ENCODE measurements around the genes OR51A2, OR52A5, HBE1, OR51B6, CNGA4 and APBB1.

- PRO-cap = no peak
- RAMPAGE, long total RNA, 2 experiments = no peak in any of the 2 experiments
These were observed 93.8 kb upstream of the RRM1 start for GRCh38 chr11:4000668-4001269.

DNA sequence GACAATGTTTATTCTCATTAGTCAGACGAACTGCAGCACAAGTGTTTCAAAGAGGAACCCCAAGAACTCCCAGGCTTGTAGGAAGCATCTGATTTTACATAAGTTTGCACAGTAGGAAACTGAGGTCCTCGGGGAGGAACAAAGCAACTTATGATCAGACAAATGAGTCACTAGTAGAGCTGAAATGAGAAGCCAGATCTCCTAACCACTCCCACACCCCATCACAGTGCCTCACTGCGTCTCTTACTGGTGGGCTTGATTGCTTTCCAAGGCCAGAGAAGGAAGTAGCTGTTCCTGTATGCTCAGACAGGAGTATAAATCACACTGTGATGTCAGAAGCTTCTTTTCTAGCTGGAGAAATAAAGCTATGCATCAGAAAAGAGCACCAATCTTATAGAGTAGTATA lies 36.5 kb upstream of the RRM1 start:
- PRO-cap = no peak
- RAMPAGE, long total RNA, 2 experiments = no peak in any of the 2 experiments

GRCh38 chr11:4459524-4459884 lies 10.4 kb downstream of the OR52K2 start:
- PRO-cap = no peak
- RAMPAGE, long total RNA, 2 experiments = no peak in any of the 2 experiments

GRCh38 chr11:4955417-4956121 lies at the start of gene OR51A2:
Gene OR51A2, minus strand, starts transcription at chr11:4955713.
- PRO-cap = no peak
- RAMPAGE, long total RNA, 2 experiments = no peak in any of the 2 experiments

GRCh38 chr11:5138268-5138710 lies at the start of gene OR52A5:
Gene OR52A5, minus strand, starts transcription at chr11:5138356.
- PRO-cap = no peak
- RAMPAGE, long total RNA, 2 experiments = no peak in any of the 2 experiments

DNA sequence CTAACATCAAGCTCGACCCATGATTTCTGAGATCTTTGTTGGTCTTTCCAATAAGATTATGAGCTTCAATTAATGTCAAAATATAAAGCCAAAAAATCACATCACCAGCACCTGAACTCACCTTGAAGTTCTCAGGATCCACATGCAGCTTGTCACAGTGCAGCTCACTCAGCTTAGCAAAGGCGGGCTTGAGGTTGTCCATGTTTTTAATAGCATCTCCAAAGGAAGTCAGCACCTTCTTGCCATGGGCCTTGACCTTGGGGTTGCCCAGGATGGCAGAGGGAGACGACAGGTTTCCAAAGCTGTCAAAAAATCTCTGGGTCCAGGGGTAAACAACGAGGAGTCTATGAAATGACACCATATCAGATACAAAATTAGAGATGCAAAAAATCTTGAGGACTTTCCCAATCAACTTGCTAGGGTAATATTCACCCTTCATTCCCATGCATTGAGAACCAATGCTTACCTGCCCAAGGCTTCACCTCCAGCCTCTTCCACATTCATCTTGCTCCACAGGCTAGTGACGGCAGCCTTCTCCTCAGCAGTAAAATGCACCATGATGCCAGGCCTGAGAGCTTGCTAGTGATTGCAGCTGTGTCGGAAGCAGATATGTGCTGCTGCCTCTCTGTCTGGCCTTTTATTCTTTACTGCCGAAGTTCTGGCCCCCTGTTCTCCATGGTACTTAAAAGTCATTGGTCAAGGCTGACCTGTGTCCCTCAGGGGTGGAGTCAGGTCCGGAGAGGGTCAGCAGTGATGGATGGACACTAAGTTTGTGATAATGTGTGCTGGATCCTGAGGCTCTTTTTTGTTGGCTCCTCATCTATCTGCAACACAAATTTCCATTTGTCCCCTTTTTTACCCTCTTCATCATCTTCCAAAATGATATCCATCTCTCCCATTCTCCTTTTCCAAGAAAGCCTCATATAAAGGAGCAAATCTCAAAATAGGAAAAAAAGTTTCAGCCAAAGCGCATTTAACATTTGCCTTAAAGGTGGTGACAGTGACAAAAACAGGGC lies at the start of gene HBE1:
HBE1 (minus strand) TSS at position 613 of the 1,016 bp plus-strand sequence.
- PRO-cap = no peak
- RAMPAGE, long total RNA, 2 experiments = no peak in any of the 2 experiments

DNA sequence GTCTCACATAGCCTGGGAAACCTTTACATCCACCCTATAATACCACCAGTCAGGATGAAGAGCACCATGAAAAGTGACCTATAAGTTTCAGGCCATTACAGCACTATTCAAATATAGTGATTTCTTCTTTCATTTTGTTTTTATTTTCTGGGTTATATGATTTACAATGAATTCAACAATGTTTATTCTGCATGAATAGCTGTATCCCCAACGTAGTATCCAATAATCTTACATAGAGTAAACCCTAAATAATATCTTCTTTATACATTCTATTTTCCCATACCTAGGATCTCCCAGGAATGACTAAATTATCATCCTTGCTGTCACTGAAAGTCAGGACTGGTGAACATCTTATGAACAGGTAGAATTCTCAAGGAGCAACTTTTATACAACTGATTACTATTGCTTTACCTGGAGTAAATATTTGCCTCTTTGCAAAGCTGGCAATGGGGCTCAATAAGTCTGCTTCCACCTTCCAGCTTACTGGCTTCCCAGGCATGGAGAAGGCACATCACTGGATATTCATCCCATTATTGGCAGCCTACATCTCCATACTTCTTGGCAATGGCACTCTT lies at the start of gene OR51B6:
OR51B6 (plus strand) TSS at position 447 of the 575 bp plus-strand sequence.
- PRO-cap = no peak
- RAMPAGE, long total RNA, 2 experiments = no peak in any of the 2 experiments

DNA sequence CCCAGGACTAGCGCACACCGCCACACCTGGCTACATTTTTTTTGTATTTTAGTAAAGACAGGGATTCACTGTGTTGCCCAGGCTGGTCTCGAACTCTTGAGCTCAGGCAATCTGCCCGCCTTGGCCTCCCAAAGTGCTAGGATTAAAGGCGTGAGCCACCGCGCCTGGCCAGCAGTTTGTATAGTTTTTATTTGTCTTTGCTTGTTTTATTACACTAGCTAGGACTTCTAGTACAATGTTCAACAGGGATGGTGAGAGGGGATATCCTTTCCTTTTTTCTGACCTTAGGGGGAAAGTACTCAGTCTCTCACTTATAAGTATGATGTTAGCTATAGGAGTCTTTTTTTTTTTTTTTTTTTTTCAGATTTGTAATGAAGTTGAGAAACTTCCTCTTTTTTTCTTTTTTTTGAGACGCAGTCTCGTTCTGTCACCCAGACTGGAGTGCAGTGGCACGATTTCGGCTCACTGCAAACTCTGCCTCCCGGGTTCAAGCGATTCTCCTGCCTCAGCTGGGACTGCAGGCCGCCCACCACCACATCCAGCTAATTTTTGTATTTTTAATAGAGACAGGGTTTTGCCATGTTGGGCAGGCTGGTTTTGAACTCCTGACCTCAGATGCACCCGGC lies 10.8 kb downstream of the TRIM22 start:
- PRO-cap = no peak
- RAMPAGE, long total RNA, 2 experiments = no peak in any of the 2 experiments

DNA sequence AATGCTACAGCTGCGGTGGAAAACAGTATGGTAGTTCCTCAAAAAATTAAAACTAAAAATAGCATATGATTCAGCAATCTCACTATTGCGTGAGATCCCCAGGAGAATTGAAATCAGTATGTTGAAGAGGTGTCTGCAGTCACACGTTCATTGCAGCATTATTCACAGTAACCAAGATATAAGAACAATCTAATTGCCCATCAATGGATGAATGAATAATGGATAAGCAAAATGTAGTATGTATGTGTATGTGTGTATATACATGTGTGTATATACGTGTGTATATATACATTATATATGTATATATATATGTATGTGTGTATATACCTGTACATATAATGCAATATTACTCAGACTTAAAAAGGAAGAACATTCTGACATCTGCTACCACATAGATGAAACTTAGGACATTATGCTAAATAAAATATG lies 6.9 kb downstream of the OR52N2 start:
- PRO-cap = no peak
- RAMPAGE, long total RNA, 2 experiments = no peak in any of the 2 experiments

DNA sequence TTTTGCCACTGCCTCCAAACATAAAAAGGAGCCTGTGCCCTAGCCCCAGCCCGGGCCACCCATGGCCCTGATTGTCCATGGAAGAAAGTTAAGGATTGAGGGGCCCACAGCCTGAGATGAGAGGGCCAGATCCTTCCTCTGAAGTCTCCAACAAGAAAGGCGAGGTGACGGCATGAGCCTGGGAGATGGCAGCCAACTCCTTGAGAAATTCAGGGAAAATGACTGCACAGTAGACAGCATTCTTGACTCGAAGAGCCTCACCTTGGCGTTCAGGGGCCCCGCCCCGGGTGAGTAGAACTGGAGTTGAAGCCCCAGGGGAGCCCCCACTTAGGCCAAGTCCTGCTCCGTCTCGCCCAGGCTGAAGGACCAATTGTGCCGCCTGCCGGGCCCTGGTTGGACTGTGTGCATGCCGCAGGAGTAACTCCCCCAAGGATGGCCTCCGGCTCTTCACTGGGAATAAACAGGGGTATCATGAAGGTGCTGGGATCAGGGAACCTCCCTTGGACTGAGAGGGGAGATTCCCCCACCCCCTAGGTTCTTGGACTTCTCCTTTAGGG lies 6.1 kb downstream of the C11orf42 start:
- PRO-cap = no peak
- RAMPAGE, long total RNA, 2 experiments = no peak in any of the 2 experiments

GRCh38 chr11:6219284-6220085 lies 14.1 kb downstream of the C11orf42 start:
- PRO-cap = unidirectional peak, plus-strand start at chr11:6219572
- RAMPAGE, long total RNA, 2 experiments = no peak in any of the 2 experiments

DNA sequence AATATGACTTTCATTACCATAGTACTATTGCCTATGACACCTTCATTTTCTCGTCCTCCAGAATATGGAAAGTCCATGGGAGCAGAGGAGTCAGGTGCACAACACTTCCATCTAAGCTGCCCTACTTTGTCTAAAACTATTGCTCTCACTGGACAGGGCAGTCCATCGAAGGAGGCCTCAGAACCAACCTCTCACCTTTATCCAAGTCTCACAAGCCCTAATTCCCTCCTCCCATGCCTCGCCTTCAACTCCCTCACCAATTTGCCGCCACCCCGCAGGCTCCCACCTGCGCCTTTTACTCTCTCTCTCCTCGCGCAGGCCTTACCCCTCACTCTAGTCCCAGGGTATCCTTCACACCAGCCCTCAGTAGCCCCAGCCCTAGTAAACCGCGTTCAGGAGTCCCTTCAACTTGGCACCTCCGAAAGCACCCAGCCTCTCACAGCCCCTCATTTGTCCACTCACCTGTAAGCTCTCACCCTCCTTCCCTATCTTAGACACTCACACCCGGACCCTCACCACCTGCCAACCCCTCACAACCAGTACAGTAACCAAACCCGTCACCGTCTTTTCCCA lies 428 bp downstream of the FHIP1B start:
- PRO-cap = no peak
- RAMPAGE, long total RNA, 2 experiments = no peak in any of the 2 experiments

DNA sequence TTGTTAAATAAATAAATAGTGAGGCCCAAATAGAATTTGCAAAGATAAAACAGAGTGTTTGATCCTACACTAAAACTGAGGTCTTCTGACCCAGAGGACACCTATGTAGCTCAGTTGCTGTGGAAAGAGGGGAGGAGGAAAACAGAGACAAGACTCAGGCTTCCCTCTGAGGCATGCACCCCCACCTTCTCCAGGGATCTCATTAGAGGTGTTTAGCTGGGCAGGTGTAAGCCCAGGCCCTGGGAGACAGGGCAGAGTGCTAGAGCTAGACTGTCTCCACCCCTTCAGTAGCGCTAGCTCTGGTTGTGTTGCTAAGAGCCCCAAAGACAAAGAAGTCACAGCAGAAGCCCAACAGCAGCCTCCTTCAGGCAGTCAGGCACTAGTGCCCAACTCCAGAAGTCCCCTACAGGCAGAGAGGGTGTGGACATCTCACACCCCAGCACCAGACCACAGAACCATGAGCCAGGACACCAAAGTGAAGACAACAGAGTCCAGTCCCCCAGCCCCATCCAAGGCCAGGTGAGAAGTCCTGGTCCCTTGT lies at the start of gene CNGA4:
CNGA4 (plus strand) TSS at position 340 of the 541 bp plus-strand sequence.
- PRO-cap = no peak
- RAMPAGE, long total RNA, 2 experiments = no peak in any of the 2 experiments

GRCh38 chr11:6362310-6363092 lies 27.8 kb upstream of the SMPD1 start:
- PRO-cap = no peak
- RAMPAGE, long total RNA, 2 experiments = no peak in any of the 2 experiments

- PRO-cap = no peak
- RAMPAGE, long total RNA, 2 experiments = no peak in any of the 2 experiments
These were observed 3.9 kb downstream of the SMPD1 start for GRCh38 chr11:6394074-6394632.

GRCh38 chr11:6418071-6419329 lies at the start of gene APBB1:
Gene APBB1, minus strand, starts transcription at chr11:6419094.
- PRO-cap = bidirectional peak, plus-strand start at chr11:6419150, minus-strand start at chr11:6419079
- RAMPAGE, long total RNA, 2 experiments = start-site peak on the minus strand in 2 of 2 experiments, at chr11:6419065-6419081 at its widest, 21 to 73 reads per replicate

DNA sequence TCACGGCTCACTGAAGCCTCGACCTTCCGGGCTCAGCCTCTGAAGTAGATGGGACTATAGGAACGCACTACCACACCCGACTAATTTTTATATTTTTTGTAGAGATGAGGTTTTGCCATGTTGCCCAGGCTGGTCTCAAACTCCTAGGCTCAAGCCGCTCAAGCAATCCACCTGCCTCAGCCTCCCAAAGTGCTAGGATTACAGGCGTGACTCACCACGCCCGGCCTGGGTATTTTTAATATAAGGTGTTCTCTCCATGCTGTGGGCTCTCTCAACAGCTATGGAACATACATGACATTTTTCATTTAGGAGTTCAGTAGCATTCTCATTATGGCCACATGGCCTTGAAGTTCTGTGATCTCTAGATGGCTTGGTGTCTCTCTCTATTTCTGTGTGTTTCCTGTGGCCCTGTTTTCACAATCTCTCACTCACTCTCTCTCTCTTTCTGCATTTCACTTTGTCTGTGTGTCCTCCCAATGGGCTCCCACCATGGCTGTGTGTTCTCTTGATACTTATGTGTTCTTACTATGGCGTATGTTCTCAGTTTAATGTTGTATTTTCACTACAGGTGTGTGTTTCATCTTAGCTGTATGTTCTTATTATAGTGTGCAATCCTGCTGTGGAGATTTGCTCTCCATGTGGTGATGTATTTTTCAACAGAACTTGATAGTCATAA lies 5.1 kb downstream of the HPX start:
- PRO-cap = no peak
- RAMPAGE, long total RNA, 2 experiments = no peak in any of the 2 experiments

DNA sequence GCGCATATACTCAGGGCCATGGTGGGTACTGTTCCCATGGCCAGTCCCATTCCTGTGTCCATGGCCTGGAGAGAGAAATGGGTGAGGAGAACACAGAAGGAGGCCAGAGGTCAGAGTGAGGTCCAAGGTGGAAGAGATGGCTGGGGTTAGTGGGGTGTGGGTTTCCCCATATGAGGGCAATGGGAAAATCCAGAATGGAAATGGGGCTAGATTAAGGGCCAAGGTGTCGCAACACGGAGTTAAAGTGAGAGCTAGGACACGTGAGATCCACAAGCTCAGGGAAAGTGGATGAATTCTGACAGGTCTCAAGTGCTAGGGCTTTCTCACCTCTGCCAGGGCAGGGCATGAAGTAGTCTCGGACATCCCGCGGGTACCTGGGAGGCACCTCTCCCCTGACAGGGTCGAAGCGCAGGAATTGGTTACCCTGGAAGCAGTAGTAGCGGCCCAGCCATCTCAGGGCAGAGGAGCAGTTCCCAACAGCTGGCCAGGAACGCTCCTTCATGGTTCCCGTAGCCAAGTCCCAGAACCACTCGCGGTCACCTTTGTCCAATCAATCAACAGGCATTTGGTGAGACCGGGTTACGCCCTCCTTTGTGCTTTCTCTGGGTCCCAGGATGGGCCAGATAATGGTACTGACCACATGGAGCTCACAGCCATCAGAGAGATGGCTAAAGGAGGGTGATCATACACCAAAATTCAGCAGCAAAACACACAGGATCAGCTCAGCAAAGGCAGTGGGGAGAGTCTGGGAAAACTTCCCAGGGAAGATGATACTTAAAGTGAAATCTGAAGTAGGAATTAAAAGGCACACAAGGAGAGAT lies 3.5 kb downstream of the HPX start:
- PRO-cap = no peak
- RAMPAGE, long total RNA, 2 experiments = no peak in any of the 2 experiments

DNA sequence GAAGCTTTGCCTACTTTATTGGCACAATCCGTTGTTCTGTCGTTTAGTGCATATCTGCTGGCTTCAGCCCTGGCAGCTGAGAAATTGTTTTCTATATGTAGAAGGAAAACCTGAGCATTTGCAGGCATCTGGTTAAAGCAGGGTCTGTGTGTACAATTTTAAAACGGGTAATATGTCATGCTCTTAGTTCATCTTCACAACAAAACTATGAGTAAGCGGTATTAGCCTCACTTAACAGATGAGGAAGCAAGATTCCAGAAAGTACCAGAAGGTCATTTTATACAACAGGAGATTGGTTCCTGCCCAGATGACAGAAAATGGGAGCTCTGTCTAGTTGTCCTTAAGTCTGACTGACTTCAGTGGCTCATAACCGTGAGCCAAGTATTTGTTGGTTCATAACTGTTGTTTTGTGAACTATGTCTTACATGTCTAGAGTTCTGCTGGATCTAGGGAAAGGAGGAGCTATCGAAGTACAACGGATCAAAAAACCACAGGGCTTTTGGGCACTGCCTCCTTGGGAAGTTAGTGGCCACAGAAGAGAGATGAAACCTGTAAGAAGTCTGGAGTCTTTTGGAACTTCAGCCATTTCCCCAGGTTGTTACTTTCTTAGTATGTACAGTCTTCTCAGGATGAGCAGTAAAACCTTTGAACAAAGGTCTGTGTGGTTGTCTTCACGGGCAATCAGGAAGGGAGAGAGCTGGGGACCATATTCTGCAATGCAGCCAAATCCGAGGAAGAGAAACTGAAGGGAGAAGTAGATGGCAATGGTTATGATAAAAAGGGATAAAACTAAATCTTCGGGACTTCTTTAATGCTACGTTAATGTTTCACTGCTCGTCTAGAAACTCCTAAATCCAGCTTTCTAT lies 1.3 kb downstream of the TIMM10B start:
- PRO-cap = no peak
- RAMPAGE, long total RNA, 2 experiments = no peak in any of the 2 experiments

DNA sequence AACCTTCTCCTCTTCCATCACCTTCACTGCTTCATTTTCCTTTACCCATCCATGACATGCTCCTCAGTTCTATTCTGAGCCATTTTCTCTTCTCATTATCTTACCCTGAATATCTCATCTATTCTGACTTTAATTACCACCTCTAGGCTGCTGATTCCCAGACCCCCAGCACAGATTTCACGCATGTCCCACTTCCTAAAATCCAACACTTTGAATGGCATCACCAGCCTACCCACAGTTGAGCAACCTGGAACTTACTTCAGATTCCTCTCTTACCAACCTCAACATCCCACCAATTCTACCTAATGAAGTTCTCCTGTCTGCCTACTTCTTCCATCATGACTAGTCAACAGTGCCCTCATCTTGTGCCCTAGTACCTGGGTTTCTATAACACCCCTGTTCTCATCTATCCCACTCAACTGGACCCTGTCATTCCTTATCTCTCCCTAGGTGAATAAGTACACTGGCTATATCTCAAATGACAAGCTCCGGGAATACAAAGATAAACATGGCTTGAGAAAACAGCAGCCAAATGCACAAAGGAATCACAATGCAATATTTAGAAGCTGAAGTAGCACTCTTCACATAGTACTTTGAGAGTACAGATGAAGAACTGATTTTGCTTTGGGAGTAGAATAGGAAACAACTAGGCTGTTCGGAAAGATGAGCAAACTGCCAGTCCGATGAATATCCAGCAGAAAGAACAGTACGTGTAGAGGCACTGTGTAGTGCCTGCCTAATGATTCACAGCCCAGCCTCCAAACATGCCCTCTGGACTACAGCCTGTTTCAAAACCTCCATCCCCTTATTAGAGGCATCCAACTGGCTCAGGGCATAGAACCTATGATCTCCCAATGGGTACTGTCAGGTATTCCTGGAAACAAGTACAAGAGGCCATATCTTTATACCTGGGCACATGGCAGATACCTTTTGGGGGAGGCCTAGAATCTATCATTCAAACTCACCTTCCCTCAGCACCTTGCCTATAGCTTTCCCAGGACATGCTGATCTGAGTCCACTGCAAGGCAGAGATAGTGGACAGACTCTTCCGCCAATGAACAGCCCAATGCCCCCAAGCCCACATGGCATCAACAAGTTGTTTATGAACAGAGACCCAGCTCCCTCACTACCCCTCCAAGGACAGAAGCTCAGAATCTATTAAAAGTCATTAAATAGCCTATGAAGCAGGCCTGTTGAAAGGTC lies 5.1 kb downstream of the RRP8 start:
- PRO-cap = no peak
- RAMPAGE, long total RNA, 2 experiments = no peak in any of the 2 experiments

All from lower leg skin (tissue), 2 donors.